Lower leg skin (tissue), 2 donors: ENCODE measurements around the genes IFFO1 and COPS7A.

GRCh38 chr12:6235978-6236369 is 35.8 kb downstream of the CD9 start:
- PRO-cap = no peak
- RAMPAGE, long total RNA, 2 experiments = no peak in any of the 2 experiments

DNA sequence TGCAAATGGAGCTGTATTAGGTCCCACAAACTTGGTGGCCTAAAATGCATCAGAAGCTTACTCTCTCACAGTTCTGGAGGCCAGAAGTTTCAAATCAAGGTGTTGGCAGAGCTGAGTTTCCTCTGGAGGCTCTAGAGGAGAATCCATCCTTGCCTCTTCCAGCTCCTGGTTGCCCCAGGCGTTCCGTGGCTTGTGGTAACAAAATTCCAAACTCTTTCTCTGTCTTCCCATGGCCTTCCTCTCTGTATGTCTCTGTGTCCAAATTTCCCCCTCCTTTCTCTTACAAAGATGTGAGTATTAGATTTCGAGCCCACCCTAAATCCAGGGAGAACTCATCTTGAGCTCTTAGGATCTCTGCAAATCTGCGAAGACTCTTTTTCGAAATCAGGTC is 9.8 kb downstream of the PLEKHG6 start:
- PRO-cap = no peak
- RAMPAGE, long total RNA, 2 experiments = no peak in any of the 2 experiments

GRCh38 chr12:6322892-6324018 is 12.8 kb downstream of the PLEKHG6 start:
- PRO-cap = no peak
- RAMPAGE, long total RNA, 2 experiments = no peak in any of the 2 experiments

- PRO-cap = no peak
- RAMPAGE, long total RNA, 2 experiments = no peak in any of the 2 experiments
Observed at GRCh38 chr12:6324019-6324401, 13.5 kb downstream of the PLEKHG6 start.

DNA sequence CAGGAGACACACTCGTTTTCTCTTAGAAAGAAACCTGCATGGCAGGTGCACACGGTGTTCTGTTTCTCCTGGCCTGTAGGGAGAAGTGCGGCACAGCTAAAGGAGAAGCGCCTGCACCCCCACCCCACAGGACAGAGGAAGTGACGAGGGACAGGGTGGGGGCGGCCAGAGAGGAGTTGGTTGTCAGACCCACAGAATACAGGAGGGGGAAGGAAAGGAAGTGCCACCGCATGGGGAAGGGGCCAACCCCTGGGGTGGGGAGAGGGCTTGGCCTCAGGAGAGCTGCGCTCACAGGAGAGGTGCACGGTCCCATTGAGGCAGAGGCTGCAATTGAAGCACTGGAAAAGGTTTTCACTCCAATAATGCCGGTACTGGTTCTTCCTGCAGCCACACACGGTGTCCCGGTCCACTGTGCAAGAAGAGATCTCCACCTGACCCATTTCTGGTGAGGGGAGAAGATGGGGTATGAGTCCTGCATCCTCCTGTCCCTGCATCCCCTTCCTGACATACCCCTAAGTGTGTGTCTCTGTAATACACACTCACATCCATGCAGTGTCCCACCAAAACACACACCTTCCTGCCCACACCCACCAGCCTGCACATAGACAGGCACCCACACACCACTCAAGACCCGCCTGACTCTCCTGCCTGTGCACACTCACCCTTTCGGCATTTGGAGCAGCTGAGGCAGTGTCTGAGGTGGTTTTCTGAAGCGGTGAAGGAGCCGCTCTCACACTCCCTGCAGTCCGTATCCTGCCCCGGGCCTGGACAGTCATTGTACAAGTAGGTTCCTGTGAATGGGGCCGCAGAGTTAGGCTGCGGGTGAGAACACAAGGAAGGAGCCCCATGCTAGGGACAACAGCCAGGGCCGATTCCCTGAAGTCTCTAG is 8.6 kb downstream of the TNFRSF1A start:
- PRO-cap = no peak
- RAMPAGE, long total RNA, 2 experiments = no peak in any of the 2 experiments

GRCh38 chr12:6392487-6392911 is 8.5 kb downstream of the LTBR start:
- PRO-cap = no peak
- RAMPAGE, long total RNA, 2 experiments = no peak in any of the 2 experiments

GRCh38 chr12:6394338-6395101 is 10.6 kb downstream of the LTBR start:
- PRO-cap = no peak
- RAMPAGE, long total RNA, 2 experiments = no peak in any of the 2 experiments

DNA sequence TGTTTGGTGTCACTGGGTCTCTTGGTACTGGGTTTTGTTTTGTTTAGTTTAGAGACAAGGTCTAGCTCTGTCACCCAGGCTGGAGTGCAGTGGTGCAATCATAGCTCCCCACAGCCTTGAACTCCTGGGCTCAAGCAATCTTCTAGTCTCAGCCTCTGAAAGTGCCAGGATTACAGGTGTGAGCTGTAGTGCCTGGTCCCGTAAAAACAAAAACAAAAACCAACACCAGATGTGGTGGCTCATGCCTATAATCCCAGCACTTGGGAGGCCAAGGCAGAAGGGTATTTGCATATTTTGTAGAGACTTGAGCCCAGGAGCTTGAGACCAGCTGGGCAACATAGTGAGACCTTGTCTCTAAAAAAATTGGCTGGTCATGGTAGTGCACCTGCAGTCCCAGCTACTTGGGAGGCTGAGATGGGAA is 1.5 kb downstream of the CD27 start:
- PRO-cap = no peak
- RAMPAGE, long total RNA, 2 experiments = no peak in any of the 2 experiments

GRCh38 chr12:6463041-6463871 is 7.2 kb downstream of the VAMP1 start:
- PRO-cap = no peak
- RAMPAGE, long total RNA, 2 experiments = no peak in any of the 2 experiments

DNA sequence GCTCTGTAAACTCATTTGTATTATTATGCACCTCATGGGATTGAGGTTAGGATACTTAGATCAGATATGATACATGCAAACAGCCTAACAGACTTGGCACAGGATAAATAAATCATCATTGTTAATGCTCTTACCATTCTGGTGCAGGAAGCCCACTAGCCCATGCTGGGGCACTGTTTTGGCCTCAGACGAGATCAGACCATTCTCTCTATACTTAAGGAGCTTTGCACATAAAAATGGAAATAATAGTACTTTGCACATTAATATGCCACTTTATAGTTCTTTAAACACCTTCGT is 466 bp downstream of the NCAPD2 start:
- PRO-cap = no peak
- RAMPAGE, long total RNA, 2 experiments = no peak in any of the 2 experiments

DNA sequence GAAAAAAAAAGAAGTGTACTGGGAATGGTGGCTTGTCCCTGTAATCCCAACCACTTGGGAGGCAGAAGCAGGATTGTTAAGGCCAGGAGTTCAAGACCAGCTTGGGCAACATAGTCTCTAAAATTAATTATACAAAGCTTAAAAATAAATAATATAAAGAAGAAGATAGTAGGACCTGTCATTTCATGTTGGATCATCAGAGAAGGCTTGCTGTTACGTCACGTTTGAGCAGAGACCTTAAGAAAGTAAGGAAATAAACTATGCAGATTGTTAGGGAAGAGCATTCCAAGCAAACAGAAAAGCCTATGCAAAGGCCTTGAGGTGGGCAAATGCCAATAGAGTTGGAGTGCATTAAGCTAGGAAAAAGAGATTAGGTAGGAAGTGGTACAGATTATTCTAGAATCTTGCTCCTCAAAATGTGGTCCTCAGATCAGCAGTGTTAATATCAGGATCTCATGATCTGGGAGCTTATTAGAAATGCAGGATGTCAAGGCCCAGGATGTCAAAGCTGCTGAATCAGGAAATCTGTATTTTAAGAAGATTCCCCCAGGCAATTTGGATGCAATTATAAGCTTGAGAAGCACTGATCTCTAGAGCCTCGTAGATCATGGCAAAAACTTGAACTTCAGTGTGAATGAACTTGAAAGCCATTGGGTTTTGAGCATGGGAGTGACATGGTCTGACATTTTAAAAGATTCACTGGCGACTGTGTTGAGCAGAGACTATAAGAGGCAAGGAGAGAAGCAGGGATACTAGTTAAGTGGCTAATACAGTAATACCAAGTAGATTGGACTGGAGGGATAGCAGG is 6.4 kb downstream of the NCAPD2 start:
- PRO-cap = no peak
- RAMPAGE, long total RNA, 2 experiments = no peak in any of the 2 experiments

- PRO-cap = no peak
- RAMPAGE, long total RNA, 2 experiments = no peak in any of the 2 experiments
Observed at GRCh38 chr12:6531877-6532270, 2.4 kb upstream of the GAPDH start.

DNA sequence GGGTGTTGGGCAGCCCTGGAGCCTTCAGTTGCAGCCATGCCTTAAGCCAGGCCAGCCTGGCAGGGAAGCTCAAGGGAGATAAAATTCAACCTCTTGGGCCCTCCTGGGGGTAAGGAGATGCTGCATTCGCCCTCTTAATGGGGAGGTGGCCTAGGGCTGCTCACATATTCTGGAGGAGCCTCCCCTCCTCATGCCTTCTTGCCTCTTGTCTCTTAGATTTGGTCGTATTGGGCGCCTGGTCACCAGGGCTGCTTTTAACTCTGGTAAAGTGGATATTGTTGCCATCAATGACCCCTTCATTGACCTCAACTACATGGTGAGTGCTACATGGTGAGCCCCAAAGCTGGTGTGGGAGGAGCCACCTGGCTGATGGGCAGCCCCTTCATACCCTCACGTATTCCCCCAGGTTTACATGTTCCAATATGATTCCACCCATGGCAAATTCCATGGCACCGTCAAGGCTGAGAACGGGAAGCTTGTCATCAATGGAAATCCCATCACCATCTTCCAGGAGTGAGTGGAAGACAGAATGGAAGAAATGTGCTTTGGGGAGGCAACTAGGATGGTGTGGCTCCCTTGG is 2.1 kb downstream of the GAPDH start:
- PRO-cap = no peak
- RAMPAGE, long total RNA, 2 experiments = no peak in any of the 2 experiments

GRCh38 chr12:6541647-6542046 is 7.3 kb downstream of the GAPDH start:
- PRO-cap = no peak
- RAMPAGE, long total RNA, 2 experiments = no peak in any of the 2 experiments

DNA sequence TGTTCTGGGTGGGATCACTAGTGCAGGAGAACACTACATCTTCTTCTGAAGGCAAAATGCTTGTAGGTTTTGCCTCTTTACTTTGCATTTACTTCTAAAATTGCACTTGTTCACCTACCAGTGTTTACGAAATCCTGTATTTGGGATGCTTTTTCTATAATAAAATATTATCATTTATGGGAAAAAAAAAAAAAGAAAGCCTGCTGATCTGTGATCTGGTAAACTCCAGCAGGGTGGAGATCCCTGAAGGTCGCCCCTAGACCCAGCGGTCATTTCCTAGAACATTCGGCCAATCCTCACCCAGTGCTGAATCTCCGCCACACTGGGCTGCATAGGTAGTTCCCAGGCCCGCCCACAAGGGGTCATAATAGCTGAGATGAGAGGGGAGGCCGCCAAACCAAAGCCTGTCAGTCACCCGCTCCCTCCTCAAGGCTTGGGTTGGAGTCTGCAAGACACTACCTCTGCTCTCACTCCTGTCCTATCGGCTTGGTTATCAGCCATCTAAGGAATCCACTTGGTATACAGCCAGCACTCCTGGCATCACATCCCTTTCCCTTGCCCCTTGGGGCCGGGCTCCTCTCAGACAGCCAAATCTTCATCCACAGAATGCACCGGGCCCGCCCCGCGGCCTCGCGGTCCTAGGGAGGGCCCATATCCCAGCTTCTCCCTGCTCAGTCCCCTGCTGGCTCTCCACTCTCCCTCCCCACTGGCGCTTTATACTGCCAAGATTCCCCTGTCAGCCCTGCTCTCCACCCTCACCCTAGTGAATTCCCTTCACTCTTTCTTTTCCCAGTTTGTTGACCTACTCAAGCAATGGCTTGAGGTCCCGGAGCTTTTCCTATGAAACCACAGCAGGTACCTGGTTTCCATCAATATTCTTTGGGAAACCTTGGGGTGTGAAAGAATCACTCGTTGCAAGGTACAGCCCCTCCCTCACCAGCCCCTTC is 1.7 kb downstream of the IFFO1 start:
- PRO-cap = no peak
- RAMPAGE, long total RNA, 2 experiments = no peak in any of the 2 experiments

DNA sequence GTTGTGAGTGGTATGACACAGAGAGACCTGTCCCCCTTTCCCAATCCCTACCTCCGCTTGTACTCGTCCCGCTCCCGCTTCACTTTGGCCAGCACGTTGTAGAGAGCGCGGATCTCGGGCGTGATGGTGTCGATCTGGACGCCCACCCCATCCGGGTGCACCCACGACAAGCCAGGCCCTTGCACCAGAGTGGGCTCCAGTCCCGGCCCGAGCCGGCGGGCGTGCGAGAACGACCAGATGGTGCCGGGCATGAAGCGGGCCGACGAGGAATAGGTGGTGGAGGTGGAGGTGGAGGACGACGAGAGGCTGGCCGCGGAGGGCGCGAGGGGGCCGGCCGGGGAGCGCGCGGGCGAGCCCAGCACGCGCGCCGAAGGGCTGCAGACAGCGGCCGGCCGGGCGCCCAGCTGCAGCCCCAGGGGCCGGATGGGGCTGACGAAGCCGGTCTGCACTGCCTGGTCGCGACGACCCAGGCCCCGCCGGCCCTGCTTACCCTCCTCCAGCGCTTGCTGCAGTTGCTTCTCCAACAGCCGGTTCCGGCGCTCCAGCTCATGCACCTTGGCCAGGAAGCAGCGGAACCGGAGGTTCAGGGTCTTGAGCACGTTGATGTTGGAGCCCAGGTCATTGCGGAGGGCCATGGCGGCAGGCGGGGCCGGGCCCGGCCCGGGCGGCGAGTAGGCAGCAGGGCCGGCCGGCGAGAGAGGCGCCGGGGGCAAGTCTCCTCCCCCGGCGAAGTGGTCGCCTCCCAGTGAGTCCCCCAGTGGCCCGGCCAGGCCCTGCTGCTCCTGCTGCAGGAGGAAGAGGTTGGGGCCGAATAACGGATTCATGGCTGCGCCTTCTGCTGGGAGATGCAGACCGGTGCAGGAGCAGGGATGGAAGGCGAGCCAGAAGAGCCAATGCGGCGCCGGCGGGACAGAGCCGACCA is at the start of gene IFFO1:
IFFO1 (minus strand) TSS at position 837 of the 922 bp plus-strand sequence.
- PRO-cap = bidirectional peak, plus-strand start outside the sequence, minus-strand start at position 837 of the sequence
- RAMPAGE, long total RNA, 2 experiments = no peak in any of the 2 experiments

DNA sequence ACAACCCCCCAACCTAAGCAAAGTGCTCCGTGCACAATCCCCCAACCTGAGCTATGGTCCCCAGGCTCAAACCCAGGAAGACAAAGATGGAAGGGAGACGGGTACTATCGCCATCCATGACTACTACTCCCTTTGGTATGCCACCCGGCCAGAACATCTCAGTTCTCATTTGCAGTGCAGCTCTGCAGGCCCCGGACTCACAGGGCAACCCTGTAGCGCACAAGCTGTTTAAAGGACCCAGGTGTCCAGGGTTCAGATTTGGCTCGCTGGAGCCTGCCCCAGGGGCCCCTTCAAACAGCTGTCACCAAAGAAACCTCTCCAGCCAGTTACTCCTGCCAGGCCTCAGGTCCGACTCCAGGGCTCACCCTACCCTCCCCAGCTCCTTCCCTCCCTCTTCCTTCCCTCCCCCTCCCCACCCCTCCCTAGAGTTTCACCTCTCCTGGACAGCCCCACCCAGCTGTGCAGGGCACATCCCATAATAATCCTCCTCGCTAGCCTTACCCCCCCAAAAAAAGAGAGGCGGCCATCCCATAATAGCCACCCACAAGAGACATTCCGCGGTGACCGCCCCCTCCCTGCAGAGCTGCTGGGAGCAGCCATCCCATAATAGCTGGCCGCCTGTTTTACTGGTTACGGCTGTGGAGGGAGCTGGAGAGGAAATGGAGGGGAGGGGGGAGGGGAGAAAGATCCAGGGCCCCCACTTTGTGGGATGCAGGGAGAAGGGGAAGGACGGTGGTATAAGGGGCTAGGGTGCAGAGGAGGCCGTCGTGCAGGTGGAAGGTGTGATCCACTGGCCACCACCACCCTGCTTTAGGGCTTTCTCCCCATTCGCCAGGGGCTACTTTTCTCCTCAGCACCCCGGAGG is 5.6 kb upstream of the CHD4 start:
- PRO-cap = bidirectional peak, plus-strand start at position 580 of the sequence, minus-strand start at position 368 of the sequence
- RAMPAGE, long total RNA, 2 experiments = no peak in any of the 2 experiments

GRCh38 chr12:6689649-6690019 is 459 bp upstream of the ZNF384 start:
- PRO-cap = bidirectional peak, plus-strand start at chr12:6689694, minus-strand start at chr12:6689300
- RAMPAGE, long total RNA, 2 experiments = no peak in any of the 2 experiments

- PRO-cap = no peak
- RAMPAGE, long total RNA, 2 experiments = no peak in any of the 2 experiments
Observed at GRCh38 chr12:6708549-6709385, 8.2 kb upstream of the PIANP start.

DNA sequence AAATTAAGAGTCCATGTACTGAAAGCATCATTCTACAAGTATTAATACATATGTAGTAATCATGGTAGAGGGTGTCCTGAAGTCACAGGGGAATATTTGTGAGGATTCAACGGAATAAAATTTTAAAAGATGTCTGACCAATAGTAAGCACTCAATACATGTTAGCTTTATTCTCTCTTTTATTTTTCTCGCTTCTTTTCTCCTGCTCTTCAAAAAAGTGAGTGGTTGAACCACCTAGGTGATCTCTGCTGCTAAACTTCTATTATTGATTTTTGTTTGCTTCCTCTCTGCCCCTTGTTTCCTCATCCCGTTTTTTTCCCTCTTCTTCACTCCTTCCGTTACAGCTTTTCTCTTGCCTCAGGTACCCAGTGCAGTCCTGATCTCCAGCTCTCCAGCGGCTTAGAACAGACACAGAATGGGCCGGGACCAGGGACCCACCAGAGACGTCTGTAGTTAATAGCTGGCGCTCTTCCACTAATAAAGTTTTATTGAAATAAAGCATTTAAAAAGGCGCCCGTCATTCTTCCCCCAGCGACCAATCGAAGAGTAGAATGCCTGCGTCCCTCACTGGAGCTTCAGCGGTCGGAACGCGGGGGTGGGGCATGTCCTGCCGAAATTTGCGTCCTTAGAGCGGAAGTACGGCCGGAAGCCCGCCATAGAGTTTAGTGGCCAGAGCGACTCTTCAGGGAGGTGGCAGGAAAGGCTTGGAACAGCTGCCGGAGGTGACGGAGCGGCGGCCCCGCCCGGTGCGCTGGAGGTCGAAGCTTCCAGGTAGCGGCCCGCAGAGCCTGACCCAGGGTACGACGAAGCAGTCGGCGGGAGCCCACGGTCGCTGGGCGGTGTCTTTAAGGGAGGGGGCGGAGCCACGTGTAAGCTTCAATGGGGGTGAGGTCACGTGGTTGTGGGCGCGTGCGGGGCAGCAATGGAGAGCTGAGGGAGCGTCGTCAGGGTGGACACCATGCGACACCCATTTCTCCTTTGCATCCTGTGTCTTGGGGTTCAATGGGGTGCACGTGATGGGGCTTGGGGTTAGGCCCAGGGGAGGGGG is at the start of gene COPS7A:
COPS7A (plus strand) TSS at position 665 of the 1,048 bp plus-strand sequence.
- PRO-cap = bidirectional peak, plus-strand start at position 784 of the sequence, minus-strand start at position 577 of the sequence; unidirectional peak, plus-strand start at position 908 of the sequence
- RAMPAGE, long total RNA, 2 experiments = start-site peak on the plus strand in 2 of 2 experiments, centred at position 694 of the sequence, 119 to 143 reads per replicate